ENCODE measurements around the genes INTS6L, CT45A3, FHL1 and SPANXB1.

DNA sequence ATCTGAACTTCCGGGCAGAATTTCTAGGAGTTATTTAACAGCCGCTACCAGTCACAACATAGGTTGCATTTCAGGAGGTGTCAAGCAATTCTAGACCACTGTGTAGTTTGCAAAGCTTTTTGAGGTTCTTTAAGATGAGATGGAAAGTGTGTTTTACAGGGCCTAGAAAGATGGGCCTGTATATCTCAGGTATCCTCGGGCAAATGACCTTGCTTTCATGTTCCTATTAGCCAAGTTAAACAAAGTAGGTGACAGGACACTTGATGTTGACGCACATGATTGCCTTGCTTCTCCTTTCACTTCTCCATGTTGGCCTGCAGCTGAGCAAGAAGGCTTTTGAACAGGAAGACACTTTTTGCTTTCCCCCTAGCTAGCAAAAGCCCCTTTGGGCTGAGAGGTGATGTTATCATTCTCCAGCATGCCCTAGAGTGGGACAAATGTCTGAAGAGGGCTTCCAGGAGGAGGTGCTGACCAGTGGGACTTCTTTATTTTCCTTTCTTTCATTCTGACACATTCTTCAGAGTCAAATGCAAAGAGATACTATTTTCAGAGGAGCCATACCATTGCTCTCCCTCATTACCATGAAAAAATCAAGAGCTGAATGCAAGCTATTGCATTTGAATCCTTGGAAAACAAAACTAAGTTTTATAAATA, 202.1 kb downstream of the GPC3 start:
- RAMPAGE, long total RNA, result no peak
- RRBS, result no CpG with 5 or more reads among the region's 4 CpGs
PRO-cap:
- standard, result no peak
- CoPRO, capped RNA only, 2 experiments, result no peak in any of the 2 experiments
- CoPRO, capped and uncapped RNA, 2 experiments, result no peak in any of the 2 experiments
- CoPRO, uncapped RNA only, 2 experiments, result no peak in any of the 2 experiments
CAGE:
- cytosol, long polyA plus RNA, result no peak
- long polyA plus RNA, result no peak
- nucleolus, long total RNA, result no peak
- nucleus, long polyA plus RNA, result no peak

DNA sequence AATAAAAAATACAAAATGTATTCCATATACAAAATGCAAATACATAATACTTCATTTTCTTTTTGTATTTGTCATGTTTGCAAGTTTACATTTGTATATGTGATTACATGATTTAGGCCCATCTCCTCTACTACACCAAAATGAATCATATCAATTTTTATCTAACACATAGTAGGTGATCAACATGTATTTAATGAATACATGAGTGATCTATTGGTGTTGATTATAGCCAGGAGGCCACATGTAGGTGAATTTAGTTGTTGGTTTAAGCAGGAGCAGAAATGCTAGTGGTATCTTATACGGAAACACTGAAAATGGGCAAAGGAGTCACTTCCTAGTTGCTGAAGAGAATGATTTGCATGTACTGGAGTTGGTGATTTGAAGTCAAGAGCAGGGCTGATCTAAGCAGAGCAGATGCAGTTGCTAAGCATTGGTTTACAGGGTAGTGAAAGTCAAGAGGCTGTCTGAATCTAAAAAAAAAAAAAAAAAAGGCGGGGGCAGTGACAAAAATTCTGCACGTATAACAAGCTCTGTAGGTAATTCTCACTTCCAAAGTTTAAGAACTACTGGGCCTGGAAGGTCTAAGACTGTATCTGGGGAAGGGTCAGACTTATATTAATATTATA, 3.6 kb upstream of the PHF6 start:
- RAMPAGE, long total RNA, result no peak
- RRBS, result no CpG with 5 or more reads among the region's 3 CpGs
PRO-cap:
- standard, result no peak
- CoPRO, capped RNA only, 2 experiments, result no peak in any of the 2 experiments
- CoPRO, capped and uncapped RNA, 2 experiments, result no peak in any of the 2 experiments
- CoPRO, uncapped RNA only, 2 experiments, result no peak in any of the 2 experiments
CAGE:
- cytosol, long polyA plus RNA, result no peak
- long polyA plus RNA, result no peak
- nucleolus, long total RNA, result no peak
- nucleus, long polyA plus RNA, result no peak

- RAMPAGE, long total RNA, result no peak
- RRBS, result no CpG with 5 or more reads among the region's 3 CpGs
PRO-cap:
- standard, result no peak
- CoPRO, capped RNA only, 2 experiments, result no peak in any of the 2 experiments
- CoPRO, capped and uncapped RNA, 2 experiments, result no peak in any of the 2 experiments
- CoPRO, uncapped RNA only, 2 experiments, result no peak in any of the 2 experiments
CAGE:
- cytosol, long polyA plus RNA, result no peak
- long polyA plus RNA, result no peak
- nucleolus, long total RNA, result no peak
- nucleus, long polyA plus RNA, result no peak
Measured at GRCh38 chrX:134473138-134473641, 13.2 kb downstream of the HPRT1 start.

- RAMPAGE, long total RNA, result no peak
- RRBS, result no CpG with 5 or more reads among the region's 1 CpG
PRO-cap:
- standard, result no peak
- CoPRO, capped RNA only, 2 experiments, result no peak in any of the 2 experiments
- CoPRO, capped and uncapped RNA, 2 experiments, result no peak in any of the 2 experiments
- CoPRO, uncapped RNA only, 2 experiments, result no peak in any of the 2 experiments
CAGE:
- cytosol, long polyA plus RNA, result no peak
- long polyA plus RNA, result no peak
- nucleolus, long total RNA, result no peak
- nucleus, long polyA plus RNA, result no peak
Measured at GRCh38 chrX:134520124-134520552, 60.2 kb downstream of the HPRT1 start.

DNA sequence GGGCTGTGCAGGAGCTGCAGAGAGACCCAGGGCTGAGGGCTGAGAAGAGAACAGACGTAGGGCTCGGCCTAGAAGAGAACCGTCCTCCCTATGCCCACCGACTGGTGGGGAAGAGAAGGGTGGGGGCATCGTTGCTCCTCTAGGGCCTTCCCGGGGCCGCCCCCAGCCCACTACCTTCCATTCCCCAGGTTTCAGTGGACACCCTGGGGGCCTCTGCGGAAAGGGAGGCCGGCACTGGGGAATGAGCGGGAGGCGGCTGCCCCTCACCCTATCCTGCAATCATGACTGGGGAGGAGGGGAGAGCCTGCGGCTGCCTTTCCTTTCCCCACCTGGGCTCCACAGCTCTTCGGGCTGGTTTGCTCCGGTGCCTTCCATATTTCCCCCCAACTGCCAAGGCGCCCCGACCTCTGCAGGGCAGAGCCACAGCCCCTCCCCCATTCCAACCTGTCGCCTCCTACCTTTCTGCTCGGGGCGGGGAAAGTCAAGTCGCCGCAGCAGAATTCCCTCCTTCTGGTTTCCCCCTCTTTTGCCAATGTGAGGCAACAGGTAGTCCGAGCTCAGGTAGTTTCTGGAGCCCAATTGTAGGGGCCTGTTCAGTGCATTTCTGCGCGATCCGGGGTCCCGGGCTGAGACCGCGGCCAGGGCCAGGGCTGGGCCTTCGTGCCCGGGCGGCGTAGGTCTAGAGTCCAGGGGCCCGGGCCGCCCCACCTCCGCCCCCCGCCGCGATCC, 773 bp downstream of the SMIM10L2B start:
- RAMPAGE, long total RNA, result no peak
- RRBS, result 14% methylated on average over 13 of the region's 38 CpGs
PRO-cap:
- standard, result no peak
- CoPRO, capped RNA only, 2 experiments, result no peak in any of the 2 experiments
- CoPRO, capped and uncapped RNA, 2 experiments, result no peak in any of the 2 experiments
- CoPRO, uncapped RNA only, 2 experiments, result no peak in any of the 2 experiments
CAGE:
- cytosol, long polyA plus RNA, result no peak
- long polyA plus RNA, result no peak
- nucleolus, long total RNA, result no peak
- nucleus, long polyA plus RNA, result no peak

- RAMPAGE, long total RNA, result no peak
- RRBS, result 3% methylated on average over 6 of the region's 53 CpGs
PRO-cap:
- standard, result bidirectional peak, plus-strand start at chrX:135520660, minus-strand start at chrX:135520510
- CoPRO, capped RNA only, 2 experiments, result peak in 2 of 2 experiments; most common plus-strand start chrX:135520660 (in 2); most common minus-strand start chrX:135520488 (in 2)
- CoPRO, capped and uncapped RNA, 2 experiments, result peak in 2 of 2 experiments; most common plus-strand start chrX:135520660 (in 2); most common minus-strand start chrX:135520369 (in 1)
- CoPRO, uncapped RNA only, 2 experiments, result peak in 2 of 2 experiments; most common plus-strand start chrX:135520626 (in 1); most common minus-strand start chrX:135520340 (in 1)
CAGE:
- cytosol, long polyA plus RNA, result start-site peak on the plus strand at chrX:135520629-135520665, 190 and 100 reads in 2 replicates
- long polyA plus RNA, result start-site peak on the plus strand at chrX:135520612-135520665, 165 and 208 reads in 2 replicates
- nucleolus, long total RNA, result no peak
- nucleus, long polyA plus RNA, result start-site peak on the plus strand at chrX:135520622-135520704, 624 and 1,212 reads in 2 replicates
Measured at GRCh38 chrX:135520232-135521317, at the start of gene INTS6L. Gene INTS6L (plus strand): TSS chrX:135520660.

DNA sequence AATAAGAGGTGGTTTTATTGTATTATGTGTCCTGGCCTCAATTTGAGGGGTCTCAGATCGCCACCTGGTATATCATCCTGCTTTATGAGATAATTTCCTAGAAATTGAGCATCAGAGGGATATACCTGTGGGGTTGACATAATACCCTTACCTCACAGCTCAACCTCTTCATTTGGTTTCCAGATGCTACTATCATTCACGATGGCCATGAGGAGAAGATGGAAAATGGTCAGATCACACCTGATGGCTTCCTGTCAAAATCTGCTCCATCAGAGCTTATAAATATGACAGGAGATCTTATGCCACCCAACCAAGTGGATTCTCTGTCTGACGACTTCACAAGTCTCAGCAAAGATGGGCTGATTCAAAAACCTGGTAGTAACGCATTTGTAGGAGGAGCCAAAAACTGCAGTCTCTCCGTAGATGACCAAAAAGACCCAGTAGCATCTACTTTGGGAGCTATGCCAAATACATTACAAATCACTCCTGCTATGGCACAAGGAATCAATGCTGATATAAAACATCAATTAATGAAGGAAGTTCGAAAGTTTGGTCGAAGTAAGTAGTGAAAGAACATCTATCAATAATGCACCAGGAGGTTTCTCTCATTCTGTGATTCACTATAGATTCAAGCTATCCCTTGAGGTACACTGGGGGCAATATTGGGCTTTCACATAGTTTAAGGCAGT, 59.3 kb downstream of the INTS6L start:
- RAMPAGE, long total RNA, result no peak
- RRBS, result no CpG with 5 or more reads among the region's 7 CpGs
PRO-cap:
- standard, result no peak
- CoPRO, capped RNA only, 2 experiments, result no peak in any of the 2 experiments
- CoPRO, capped and uncapped RNA, 2 experiments, result no peak in any of the 2 experiments
- CoPRO, uncapped RNA only, 2 experiments, result no peak in any of the 2 experiments
CAGE:
- cytosol, long polyA plus RNA, result no peak
- long polyA plus RNA, result no peak
- nucleolus, long total RNA, result no peak
- nucleus, long polyA plus RNA, result no peak

DNA sequence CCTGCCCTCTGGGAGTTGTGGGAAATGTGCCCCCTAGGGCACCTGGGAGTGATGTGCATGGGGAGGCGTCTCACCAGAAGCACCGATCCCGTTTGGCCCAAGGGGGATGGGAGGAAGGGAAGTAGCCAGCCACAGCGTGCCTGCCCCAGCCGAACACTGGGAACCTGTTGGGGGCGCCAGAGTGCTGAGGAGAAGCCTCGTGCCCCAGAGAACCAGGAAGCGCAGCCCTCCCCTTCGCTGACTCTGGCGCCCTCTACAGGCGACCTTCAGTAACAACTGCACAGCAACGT, at the start of gene CT45A3:
Gene CT45A3, minus strand, starts transcription at position 158 of the 290 bp plus-strand sequence.
- RAMPAGE, long total RNA, result no peak
- RRBS, result no CpG with 5 or more reads among the region's 12 CpGs
PRO-cap:
- standard, result no peak
- CoPRO, capped RNA only, 2 experiments, result no peak in any of the 2 experiments
- CoPRO, capped and uncapped RNA, 2 experiments, result no peak in any of the 2 experiments
- CoPRO, uncapped RNA only, 2 experiments, result no peak in any of the 2 experiments
CAGE:
- cytosol, long polyA plus RNA, result no peak
- long polyA plus RNA, result no peak
- nucleolus, long total RNA, result no peak
- nucleus, long polyA plus RNA, result no peak

- RAMPAGE, long total RNA, result no peak
- RRBS, result no CpG with 5 or more reads among the region's 30 CpGs
PRO-cap:
- standard, result no peak
- CoPRO, capped RNA only, 2 experiments, result no peak in any of the 2 experiments
- CoPRO, capped and uncapped RNA, 2 experiments, result no peak in any of the 2 experiments
- CoPRO, uncapped RNA only, 2 experiments, result no peak in any of the 2 experiments
CAGE:
- cytosol, long polyA plus RNA, result no peak
- long polyA plus RNA, result no peak
- nucleolus, long total RNA, result no peak
- nucleus, long polyA plus RNA, result no peak
Measured at GRCh38 chrX:136148176-136148883, 48.5 kb upstream of the FHL1 start.

GRCh38 chrX:136156491-136157106, 40.2 kb upstream of the FHL1 start:
- RAMPAGE, long total RNA, result no peak
- RRBS, result no CpG with 5 or more reads among the region's 7 CpGs
PRO-cap:
- standard, result no peak
- CoPRO, capped RNA only, 2 experiments, result no peak in any of the 2 experiments
- CoPRO, capped and uncapped RNA, 2 experiments, result no peak in any of the 2 experiments
- CoPRO, uncapped RNA only, 2 experiments, result no peak in any of the 2 experiments
CAGE:
- cytosol, long polyA plus RNA, result no peak
- long polyA plus RNA, result no peak
- nucleolus, long total RNA, result no peak
- nucleus, long polyA plus RNA, result no peak

- RAMPAGE, long total RNA, result no peak
- RRBS, result no CpG with 5 or more reads among the region's 8 CpGs
PRO-cap:
- standard, result no peak
- CoPRO, capped RNA only, 2 experiments, result no peak in any of the 2 experiments
- CoPRO, capped and uncapped RNA, 2 experiments, result no peak in any of the 2 experiments
- CoPRO, uncapped RNA only, 2 experiments, result no peak in any of the 2 experiments
CAGE:
- cytosol, long polyA plus RNA, result no peak
- long polyA plus RNA, result no peak
- nucleolus, long total RNA, result no peak
- nucleus, long polyA plus RNA, result no peak
Measured at GRCh38 chrX:136196517-136197303, at the start of gene FHL1. Gene FHL1 (plus strand): TSS chrX:136197047.

GRCh38 chrX:136204399-136205121, 7.7 kb downstream of the FHL1 start:
- RAMPAGE, long total RNA, result no peak
- RRBS, result no CpG with 5 or more reads among the region's 6 CpGs
PRO-cap:
- standard, result no peak
- CoPRO, capped RNA only, 2 experiments, result no peak in any of the 2 experiments
- CoPRO, capped and uncapped RNA, 2 experiments, result no peak in any of the 2 experiments
- CoPRO, uncapped RNA only, 2 experiments, result no peak in any of the 2 experiments
CAGE:
- cytosol, long polyA plus RNA, result no peak
- long polyA plus RNA, result no peak
- nucleolus, long total RNA, result no peak
- nucleus, long polyA plus RNA, result no peak

DNA sequence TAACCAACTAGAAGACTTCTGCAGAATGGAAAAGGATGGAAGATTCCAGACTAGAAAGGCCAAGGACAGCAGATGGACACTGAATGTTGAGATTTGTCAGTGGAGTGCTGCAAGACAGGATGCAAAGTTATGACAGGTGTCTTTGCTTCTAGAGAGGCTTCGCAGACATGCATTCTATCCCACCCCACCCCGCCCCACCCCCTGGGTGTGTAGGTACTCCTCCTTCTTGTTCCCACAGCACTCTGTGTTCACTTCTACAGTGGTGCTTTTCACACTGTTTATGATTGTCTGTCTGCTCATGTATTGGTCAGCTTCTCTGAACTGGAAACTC, 6.3 kb upstream of the CD40LG start:
- RAMPAGE, long total RNA, result no peak
- RRBS, result no CpG with 5 or more reads among the region's 2 CpGs
PRO-cap:
- standard, result no peak
- CoPRO, capped RNA only, 2 experiments, result no peak in any of the 2 experiments
- CoPRO, capped and uncapped RNA, 2 experiments, result no peak in any of the 2 experiments
- CoPRO, uncapped RNA only, 2 experiments, result no peak in any of the 2 experiments
CAGE:
- cytosol, long polyA plus RNA, result no peak
- long polyA plus RNA, result no peak
- nucleolus, long total RNA, result no peak
- nucleus, long polyA plus RNA, result no peak

DNA sequence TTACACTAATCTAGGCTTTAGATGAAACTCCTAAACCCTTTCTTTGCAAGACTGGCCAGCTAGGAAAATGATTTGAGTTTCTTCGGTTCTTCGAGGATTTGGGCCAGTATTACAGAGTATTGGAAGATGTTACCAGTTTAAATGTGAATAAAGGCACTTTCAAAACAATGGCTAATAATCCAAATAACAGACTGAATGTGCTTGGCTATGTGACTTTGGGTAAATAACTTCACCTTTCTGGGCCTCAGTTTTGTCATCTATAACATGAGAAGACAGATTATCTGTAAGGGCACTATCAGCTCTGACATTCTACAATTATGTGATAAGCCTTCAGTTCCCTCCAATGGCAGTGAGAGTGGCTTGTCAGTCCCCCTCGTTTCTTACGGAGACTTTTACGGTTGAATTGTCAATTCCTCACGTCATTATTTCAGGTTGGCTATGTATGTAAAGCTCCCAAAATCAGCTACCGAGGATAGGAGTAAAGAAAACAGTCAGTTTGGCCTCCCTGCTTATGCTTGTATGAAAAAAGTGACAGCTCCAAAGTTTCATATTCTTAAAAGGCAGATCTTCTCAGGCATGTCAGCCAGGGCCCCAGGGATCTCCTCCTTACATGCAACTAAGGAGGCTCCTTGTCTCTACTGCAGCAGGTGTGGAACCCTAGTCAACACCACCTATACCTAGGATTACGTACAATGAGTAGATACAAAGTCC, 3.7 kb downstream of the CD40LG start:
- RAMPAGE, long total RNA, result no peak
- RRBS, result no CpG with 5 or more reads among the region's 8 CpGs
PRO-cap:
- standard, result no peak
- CoPRO, capped RNA only, 2 experiments, result no peak in any of the 2 experiments
- CoPRO, capped and uncapped RNA, 2 experiments, result no peak in any of the 2 experiments
- CoPRO, uncapped RNA only, 2 experiments, result no peak in any of the 2 experiments
CAGE:
- cytosol, long polyA plus RNA, result no peak
- long polyA plus RNA, result no peak
- nucleolus, long total RNA, result no peak
- nucleus, long polyA plus RNA, result no peak

DNA sequence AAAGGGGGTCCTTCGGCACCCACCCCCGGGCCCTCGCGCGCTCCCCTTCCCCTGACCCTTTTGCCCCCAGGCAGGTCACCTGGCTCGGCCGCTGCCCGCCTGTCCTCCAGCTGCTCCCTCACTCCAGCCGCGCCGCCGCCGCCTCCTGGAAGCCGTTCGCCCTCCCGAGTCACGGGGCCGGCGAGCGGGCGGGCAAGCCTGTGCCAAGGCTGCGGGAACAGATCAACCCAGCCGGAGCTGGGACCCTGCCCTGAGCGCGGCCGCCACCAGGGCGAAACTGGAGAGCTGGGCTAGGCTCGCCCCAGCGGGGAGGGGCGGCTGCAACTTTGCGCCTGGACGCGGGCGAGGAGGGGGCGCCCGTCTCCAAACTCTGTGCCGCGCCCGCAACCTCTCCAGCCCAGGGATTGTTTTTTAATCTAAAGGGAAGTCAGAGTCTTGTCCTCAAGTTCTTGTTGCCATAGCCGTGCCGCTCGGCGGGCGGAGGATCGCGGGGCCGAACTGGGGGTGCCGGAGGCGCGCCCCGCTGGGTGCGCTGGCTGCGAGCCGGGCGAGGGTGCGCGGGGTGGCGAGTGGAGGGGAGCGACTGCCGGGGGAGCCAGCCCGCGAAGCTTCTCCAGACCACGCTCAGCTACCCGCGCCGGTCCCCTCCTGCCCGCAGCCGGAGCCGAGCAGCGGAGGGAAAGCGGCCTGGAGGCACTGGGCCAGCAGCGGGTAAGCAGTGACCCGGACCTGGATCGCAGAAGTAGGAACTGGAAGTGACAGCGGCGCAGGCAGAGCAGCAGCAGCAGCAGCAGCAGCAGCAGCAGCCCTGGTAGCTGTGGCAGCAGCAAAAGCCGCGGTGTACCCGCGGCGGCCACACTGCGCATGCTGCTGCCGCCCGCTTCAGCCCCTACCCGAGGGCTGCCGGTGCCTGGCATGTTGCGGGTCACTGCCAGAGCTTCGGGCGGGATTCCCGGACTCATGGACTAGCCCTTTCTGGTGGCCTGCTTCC, 13.4 kb downstream of the ARHGEF6 start:
- RAMPAGE, long total RNA, result no peak
- RRBS, result 11% methylated on average over 40 of the region's 90 CpGs
PRO-cap:
- standard, result bidirectional peak, plus-strand start at position 444 of the sequence, minus-strand start at position 279 of the sequence; bidirectional peak, plus-strand start at position 740 of the sequence, minus-strand start at position 751 of the sequence
- CoPRO, capped RNA only, 2 experiments, result peak in 2 of 2 experiments; most common plus-strand start position 444 of the sequence (in 2); most common minus-strand start position 279 of the sequence (in 2)
- CoPRO, capped and uncapped RNA, 2 experiments, result peak in 2 of 2 experiments; most common plus-strand start position 444 of the sequence (in 1); most common minus-strand start position 279 of the sequence (in 2)
- CoPRO, uncapped RNA only, 2 experiments, result peak in 1 of 2 experiments; most common plus-strand start position 761 of the sequence (in 1); most common minus-strand start position 751 of the sequence (in 1)
CAGE:
- cytosol, long polyA plus RNA, result no peak
- long polyA plus RNA, result no peak
- nucleolus, long total RNA, result no peak
- nucleus, long polyA plus RNA, result no peak

DNA sequence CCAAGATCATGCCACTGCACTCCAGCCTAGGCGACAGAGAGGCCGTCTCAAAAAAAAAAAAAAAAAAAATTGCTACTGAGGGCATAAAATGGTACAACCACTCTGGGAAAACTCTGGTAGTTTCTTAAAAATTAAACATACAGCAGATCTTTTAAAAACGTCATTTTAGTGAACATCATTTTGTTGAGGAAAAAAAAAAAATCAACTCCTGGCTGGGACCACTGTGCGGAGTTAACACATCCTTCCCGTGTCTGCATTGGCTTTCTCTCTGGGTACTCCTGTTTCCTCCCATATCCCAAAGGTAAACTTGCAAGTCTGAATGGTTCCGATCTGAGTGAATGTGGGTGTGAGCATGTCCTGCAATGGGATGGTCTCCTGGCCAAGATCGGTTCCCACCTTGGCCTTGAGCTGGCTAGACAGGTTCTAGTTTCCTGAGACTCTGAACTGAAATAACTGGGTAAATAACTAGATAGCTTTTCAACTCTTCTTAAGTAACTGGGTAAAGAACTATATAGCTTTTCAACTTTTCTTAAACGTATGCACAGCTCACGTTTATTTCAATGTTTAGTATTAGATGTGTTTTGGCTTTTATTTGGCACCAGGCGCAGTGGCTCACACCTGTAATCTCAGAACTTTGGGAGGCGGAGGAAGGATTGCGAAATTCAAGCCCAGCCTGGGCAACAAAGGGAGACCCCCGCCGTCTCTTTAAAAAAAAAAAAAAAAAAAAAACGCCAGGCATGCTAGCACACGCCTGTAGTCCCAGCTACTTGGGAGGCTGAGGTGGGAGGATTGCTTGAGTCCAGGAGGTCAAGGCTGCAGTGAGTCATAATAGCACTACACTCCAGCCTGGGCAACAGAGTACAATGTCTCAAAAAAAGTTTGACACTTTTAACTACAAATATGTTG, 14.1 kb downstream of the RBMX start:
- RAMPAGE, long total RNA, result no peak
- RRBS, result no CpG with 5 or more reads among the region's 16 CpGs
PRO-cap:
- standard, result no peak
- CoPRO, capped RNA only, 2 experiments, result peak in 2 of 2 experiments; most common minus-strand start position 451 of the sequence (in 1)
- CoPRO, capped and uncapped RNA, 2 experiments, result peak in 1 of 2 experiments; most common minus-strand start position 654 of the sequence (in 1)
- CoPRO, uncapped RNA only, 2 experiments, result peak in 2 of 2 experiments; most common minus-strand start position 126 of the sequence (in 1)
CAGE:
- cytosol, long polyA plus RNA, result no peak
- long polyA plus RNA, result no peak
- nucleolus, long total RNA, result no peak
- nucleus, long polyA plus RNA, result no peak

- RAMPAGE, long total RNA, result no peak
- RRBS, result no CpG with 5 or more reads among the region's 6 CpGs
PRO-cap:
- standard, result no peak
- CoPRO, capped RNA only, 2 experiments, result no peak in any of the 2 experiments
- CoPRO, capped and uncapped RNA, 2 experiments, result no peak in any of the 2 experiments
- CoPRO, uncapped RNA only, 2 experiments, result no peak in any of the 2 experiments
CAGE:
- cytosol, long polyA plus RNA, result no peak
- long polyA plus RNA, result no peak
- nucleolus, long total RNA, result no peak
- nucleus, long polyA plus RNA, result no peak
Measured at GRCh38 chrX:141002506-141002748, at the start of gene SPANXB1. Gene SPANXB1 (plus strand): TSS chrX:141002594.

- RAMPAGE, long total RNA, result no peak
- RRBS, result no CpG with 5 or more reads among the region's 3 CpGs
PRO-cap:
- standard, result no peak
- CoPRO, capped RNA only, 2 experiments, result no peak in any of the 2 experiments
- CoPRO, capped and uncapped RNA, 2 experiments, result no peak in any of the 2 experiments
- CoPRO, uncapped RNA only, 2 experiments, result no peak in any of the 2 experiments
CAGE:
- cytosol, long polyA plus RNA, result no peak
- long polyA plus RNA, result no peak
- nucleolus, long total RNA, result no peak
- nucleus, long polyA plus RNA, result no peak
Measured at GRCh38 chrX:142490674-142490938, 285.5 kb upstream of the MAGEC2 start.